Left cardiac atrium (tissue), 1 donor: ENCODE data around the genes ADAM23 and FAM237A.

GRCh38 chr2:203671891-203672299 lies 34.5 kb upstream of the CD28 start:
- PRO-cap = no peak

GRCh38 chr2:203688627-203689194 lies 17.7 kb upstream of the CD28 start:
- PRO-cap = no peak

DNA sequence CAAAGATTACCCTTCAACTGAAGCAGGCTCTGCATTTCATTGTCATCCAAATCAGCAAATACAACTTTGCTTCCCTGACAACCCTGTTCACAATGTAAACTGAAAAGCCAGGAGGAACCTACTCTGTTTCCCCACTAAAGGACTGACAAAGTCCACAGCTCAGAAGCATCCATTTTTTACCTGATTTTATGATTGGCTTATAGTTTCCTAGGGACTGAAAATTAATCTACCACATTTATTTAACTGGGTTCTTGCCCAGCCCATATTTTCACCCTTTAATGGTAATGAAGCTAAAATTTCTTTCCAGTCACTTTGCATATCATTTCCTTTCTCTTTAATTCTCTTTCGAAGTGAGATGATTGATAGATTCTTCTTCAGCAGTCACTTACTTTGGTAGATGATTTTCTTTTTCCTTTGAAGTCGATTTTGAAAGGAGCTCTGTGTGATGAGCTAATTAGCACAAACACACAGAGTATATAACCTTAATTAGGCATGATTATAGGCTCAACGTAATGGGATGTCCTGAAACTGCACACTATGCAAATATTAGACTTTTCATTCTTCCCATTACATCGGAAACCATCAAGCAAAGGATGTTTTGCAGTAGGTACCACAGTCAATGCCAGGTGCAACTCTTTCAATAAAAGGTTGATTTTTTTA lies 6.5 kb upstream of the CTLA4 start:
- PRO-cap = no peak

GRCh38 chr2:204114111-204114735 lies 177.7 kb downstream of the ICOS start:
- PRO-cap = no peak

DNA sequence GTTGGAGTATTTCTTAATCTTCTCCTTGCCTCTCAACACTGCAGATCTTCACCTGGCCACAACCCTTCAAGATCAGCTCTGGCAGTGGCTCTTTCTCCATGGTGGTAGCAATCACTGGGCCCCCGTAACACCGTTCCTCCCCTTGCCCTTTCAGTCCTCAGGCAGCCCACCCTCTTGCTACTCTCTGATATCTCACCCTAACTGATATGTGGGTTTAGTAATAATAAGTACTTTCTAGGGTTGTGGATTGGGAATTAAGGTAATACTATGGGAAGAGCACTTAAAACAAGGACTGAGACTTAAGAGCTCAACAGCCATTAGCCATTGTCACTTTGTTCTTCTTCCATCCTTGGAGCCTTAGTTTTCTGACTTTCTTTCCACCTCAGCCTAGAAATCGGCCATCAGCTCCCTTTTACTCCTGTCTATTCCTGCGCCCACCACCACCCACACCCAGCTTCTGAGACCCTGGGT lies 22.5 kb upstream of the PARD3B start:
- PRO-cap = no peak

- PRO-cap = no peak
Measured at GRCh38 chr2:204670334-204670533, 125.0 kb downstream of the PARD3B start.

GRCh38 chr2:204892237-204893344 lies 347.3 kb downstream of the PARD3B start:
- PRO-cap = no peak

GRCh38 chr2:204916828-204917488 lies 371.7 kb downstream of the PARD3B start:
- PRO-cap = no peak

GRCh38 chr2:204922020-204922605 lies 376.8 kb downstream of the PARD3B start:
- PRO-cap = no peak

DNA sequence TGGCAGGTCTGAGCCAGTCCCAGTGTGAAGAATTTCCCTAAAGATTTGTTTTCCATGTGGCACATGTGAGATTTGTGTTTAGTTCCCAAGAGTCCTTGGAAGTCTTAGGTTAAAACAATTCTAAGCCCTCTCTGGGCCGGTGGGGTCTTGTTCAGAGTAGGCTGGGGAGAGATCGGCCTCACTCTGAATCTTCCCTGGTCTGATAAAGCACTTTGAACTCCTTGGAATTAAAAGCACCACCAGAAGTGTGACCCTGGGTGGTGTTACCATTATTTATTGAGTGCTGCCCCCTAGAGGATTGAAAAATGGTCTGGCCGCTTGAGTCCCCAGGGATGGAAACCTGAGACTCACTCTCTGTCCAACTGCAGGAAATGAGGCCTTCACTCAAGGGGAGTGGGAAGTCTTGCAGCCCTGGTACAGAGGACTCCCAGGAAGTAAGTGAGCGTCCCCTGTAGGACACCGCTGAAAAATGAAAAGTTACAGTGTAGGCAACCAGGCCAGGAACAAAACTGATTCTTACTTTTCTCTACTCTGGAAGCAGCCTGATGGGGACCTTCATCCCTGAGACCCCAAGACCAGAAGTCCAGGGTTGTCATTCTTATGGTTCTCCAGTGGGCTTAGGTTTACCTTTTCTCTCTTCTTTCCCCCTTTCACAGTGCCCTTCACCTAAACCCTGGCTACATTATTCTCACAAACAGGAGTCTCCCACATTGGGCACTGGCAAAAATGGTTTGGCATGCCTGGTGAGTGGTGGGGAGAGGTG lies 2.3 kb upstream of the NRP2 start:
- PRO-cap = no peak

DNA sequence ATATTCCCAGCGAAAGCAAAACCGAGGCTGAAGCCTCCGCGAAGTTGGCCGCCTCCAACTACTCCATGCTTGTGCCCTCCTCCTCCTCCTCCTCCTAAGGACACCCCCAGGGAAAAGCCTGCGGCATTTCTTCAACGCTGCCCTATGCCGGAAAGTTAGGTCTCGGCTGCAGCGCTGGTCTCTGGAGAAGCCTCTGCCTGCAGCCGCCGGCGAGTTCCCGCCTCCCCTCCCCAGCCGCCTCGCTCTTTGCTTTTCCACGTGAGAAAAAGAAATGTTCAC lies 3.8 kb downstream of the NRP2 start:
- PRO-cap = no peak

GRCh38 chr2:205757607-205758188 lies 75.4 kb downstream of the NRP2 start:
- PRO-cap = no peak

GRCh38 chr2:206274150-206274360 lies 408 bp upstream of the ZDBF2 start:
- PRO-cap = no peak

- PRO-cap = no peak
Measured at GRCh38 chr2:206275450-206276272, 1.2 kb downstream of the ZDBF2 start.

- PRO-cap = unidirectional peak, plus-strand start at chr2:206443559
Measured at GRCh38 chr2:206443151-206444325, at the start of gene ADAM23. Gene ADAM23 (plus strand): TSS chr2:206443532.

DNA sequence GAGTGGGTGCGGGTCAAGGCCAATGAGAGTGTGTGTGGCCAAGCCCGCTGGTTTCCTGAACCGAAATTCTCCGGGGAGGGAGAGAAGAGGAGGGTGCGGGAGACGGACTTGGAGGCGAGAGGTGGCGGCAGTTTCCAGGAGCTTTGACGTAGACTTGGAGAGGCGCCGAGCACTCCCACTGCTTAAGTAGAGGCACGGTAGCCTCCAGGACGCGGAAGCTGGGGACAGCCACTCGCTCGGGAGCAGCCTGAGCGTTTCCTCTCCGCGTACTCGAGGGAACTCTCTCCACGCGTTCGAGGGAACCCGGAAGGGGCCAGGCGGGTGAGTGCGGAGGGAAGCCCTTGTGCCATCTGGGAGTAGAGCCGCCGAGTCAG lies at the start of gene FAM237A:
TSS of gene FAM237A (plus strand) at position 282 of the 374 bp plus-strand sequence.
- PRO-cap = no peak

- PRO-cap = no peak
Measured at GRCh38 chr2:206767346-206767949, 2.0 kb downstream of the FASTKD2 start.

DNA sequence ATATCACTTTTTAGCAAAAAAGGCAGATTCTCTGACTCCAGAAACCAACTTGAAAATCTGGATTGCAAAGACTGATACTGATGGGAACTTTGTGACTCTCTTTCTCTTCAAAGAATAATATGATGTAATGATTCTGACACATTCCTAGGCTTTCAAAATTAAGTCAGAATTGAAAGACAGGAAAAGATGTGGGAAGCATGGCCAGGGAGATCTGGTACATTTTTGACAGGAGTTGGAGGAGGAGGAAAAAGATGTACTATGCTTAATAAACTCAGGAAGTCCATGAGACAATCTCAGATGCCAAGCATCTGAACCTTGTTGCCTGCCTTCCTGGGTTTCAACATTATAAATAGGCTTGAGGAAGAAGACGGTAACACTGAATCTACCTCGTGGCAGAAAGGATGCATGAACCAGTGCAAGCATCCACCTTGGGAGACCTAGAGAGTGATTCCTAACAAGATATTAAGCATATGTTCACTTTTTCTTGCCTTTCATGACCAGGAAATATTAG lies 34.1 kb downstream of the KLF7 start:
- PRO-cap = no peak

DNA sequence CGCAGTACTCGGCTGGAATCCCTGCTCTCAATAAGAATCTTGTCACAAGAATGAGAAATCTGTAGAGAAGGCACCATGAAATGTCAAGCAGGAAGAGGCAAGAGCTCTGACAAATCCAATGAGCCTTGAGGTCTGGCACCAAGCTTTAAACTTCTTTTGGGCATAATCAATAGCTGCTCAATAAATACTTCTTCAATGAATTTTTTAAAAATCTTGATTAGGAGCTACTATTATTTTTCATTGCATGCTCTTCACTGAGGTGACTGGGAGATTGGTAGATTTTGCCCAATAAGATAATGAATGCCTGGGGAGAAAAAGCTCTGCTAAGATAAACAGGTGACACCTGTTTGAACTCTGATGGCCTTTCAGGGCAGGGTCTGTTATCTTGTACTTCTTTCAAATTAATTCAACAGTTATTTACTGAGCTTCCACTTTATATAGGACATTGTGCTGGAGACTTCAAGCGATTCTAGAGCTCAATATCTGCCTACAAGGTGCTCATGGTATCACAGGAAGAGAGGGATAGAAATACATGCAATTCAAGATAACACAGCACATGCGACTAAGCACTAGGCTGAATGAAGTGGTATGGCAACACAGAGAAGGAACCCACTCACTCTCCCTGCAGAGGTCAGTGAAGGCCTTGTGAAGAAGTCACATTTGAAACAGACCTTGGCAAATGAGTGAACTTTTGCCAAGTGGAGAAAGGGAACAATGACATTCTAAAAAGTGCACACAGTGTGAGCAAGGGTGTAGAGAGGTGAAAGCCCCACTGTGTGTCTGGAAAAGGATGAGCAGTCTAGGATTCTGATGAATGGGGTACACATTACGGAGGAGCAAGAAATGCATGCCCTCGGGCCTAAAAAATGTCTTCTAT lies 23.5 kb downstream of the KLF7 start:
- PRO-cap = no peak

DNA sequence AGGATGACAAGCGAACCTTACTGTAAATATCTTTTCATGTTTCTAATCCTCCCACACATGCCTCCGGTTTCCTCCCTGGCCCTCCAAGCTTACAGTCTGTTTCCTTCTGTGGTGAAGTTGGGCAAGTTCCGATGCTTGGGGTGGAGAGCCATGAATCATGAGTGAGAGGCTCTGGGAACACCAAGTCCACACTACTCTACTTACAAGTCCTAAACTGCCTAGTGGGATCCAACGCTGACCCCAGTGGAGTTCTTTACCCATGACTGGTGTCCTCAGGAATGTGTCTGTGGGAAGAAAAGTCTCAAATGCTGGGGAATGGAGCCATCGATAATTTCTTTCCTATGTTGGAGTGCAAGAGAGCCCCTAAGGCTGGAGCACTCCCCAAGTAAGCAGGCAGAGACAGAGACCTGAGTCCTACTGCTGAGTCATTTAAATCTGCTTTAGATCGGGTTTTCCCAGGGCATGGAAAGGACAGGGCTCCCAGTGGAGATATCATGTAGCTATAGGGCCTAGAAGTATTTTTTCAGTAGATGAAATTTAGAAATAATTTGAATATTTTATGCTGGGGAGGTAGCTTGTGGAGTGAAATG lies 73.5 kb upstream of the KLF7 start:
- PRO-cap = no peak